Skeletal muscle cell (primary cell): ENCODE data around the genes NRAS and CSDE1.

DNA sequence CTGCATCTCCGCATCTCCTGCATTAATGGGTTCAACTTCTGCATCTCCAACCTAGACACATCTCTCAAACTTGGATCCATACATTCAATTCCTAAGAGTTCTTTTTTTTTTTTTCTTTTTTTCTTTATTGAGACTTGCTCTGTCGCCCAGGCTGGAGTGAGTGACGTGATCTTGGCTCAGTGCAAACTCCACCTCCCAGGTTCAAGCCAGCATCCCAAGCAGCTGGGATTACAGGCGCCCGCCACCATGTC is 18.8 kb downstream of the RSBN1 start:
- RRBS: no CpG with 5 or more reads among the region's 5 CpGs

DNA sequence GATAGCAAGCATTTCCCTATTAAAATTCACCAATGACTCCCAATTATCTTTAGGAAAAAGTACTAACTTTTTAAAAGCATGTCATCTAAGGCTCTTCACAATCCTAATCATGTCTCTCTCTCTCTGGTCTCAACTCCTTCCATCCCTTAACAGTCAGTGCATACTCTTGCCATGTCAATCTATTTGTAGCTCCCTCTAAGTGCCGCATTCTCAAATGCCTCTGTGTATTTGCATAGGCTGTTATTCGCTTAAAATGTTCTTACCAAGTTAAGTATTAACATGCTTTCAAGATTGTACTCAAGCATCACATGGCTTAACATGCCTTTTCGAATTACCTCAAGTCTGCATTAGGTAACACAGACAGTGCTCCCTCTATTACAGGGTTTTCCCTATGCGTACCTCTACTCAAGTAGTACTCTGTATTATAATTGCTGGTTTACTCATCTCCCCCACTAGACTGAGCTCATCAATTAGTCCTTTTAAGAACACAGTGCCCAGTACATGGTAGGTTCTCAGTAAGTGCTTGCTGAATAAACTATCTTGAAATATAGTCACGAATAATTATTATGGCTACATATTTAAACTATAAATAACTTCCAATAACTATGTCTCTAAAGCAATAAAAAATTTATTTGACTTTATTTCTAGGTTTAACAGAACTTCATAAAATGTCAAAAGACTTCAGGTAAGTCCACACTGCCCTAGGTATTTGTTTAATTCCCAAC is 17.8 kb downstream of the RSBN1 start:
- RRBS: no CpG with 5 or more reads among the region's 5 CpGs

- RRBS: no CpG with 5 or more reads among the region's 3 CpGs
Observed at GRCh38 chr1:113954460-113954987, 24.8 kb upstream of the OLFML3 start.

DNA sequence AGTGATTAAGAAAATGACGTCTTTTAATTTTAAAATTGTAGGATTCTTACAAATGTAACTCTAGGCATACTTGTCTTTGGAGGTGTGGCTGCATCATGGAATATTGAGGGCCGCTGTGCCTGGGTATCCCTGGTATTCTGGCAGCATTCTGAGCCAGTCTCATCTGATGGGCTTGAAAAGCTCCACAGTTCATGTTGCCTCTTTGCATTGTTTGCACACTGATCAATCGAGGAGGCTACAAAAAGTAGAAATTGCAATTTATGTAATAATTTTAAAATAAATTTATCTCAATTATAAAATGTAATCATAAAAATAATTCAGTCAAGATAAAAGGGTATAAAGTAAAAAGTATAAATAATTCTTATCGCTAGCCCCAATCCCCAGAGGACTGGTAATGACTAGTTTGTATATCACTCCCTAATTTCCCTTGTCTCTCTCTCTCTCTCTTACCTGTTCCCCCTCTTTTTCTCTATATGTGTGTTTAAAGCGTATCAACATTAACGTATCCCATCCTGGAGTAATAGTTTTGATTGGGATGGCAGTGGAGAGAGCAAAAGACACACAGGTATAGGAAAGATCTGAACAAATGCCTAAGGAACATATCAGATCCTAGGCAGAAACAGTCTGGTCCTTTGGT is 86.4 kb downstream of the TRIM33 start:
- RRBS: no CpG with 5 or more reads among the region's 6 CpGs

- RRBS: no CpG with 5 or more reads among the region's 9 CpGs
Observed at GRCh38 chr1:114565222-114565884, 16.1 kb downstream of the BCAS2 start.

DNA sequence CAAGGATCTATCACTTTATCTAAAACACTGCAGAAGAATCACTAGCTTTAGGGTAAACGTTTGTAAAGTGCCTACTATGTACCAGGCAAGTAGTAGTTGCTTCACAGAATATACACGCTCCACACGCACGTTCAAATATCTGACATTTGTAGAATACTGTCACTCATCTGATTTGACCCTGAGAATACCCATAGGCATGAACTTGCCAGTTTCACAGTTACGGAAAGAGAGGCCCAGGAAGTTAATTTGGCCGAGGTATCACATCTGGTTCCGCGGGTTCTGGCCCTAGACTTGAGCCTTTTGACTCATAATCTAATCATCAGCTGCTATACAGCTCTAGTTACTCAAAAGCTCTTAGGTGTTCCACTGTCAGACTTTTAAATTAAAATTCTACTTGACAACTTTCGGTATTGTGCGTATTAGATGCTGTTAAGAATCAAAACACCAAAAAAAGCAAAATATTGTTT is 724 bp downstream of the DENND2C start:
- RRBS: no CpG with 5 or more reads among the region's 10 CpGs

DNA sequence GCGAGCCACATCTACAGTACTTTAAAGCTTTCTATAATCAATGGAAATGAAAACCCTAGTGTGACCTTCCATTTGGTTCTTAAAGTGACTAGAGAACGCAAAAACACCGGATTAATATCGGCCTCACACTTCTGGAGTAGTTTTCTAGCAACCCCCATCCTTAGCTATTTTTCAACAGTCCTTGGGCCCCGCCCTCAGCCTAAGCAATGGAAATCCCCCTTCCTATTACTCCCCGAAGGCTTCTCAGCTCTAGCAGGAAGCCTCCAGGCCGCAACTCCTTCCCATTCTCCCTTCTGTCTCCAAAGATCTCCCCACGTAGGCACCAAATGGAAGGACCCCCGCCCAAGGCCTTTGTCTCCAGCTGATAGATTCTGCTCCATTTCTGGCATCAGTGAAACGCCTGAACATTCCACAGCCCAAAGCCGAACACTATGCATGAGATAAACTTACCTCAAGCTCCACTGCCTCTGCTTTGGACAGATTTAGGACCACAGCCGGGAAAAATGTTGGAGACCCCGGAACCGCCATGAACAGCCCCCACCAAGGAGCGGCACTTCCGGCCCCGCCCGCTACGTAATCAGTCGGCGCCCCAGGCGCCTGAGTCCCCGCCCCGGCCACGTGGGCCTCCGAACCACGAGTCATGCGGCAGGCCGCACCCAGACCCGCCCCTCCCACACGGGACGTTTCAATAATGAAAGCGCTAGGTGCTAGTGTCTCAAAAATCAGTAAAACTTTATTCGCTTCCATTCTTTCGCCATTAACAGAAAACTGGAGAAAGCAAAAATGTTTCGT is at the start of gene NRAS:
TSS of gene NRAS (minus strand) at position 564 of the 792 bp plus-strand sequence.
- RRBS: 2% methylated on average over 12 of the region's 36 CpGs

- RRBS: no CpG with 5 or more reads among the region's 31 CpGs
Observed at GRCh38 chr1:114757833-114758458, at the start of gene CSDE1. CSDE1 (minus strand) TSS chr1:114757984.

- RRBS: no CpG with 5 or more reads among the region's 10 CpGs
Observed at GRCh38 chr1:115134870-115135527, 45.7 kb upstream of the TSPAN2 start.

DNA sequence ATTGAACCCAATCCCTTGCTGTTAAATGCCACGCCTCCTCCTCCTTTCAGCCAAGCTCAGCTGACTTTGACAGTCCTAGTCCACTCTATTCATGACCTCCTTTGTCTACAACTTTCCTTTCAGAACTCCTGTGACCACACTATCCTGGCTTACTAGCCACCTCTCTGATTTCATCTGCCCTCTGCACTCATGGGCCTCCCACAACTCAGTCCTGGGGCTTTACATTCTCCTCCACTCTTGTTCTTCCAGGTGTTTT is 4.0 kb upstream of the NGF start:
- RRBS: no CpG with 5 or more reads among the region's 1 CpG

DNA sequence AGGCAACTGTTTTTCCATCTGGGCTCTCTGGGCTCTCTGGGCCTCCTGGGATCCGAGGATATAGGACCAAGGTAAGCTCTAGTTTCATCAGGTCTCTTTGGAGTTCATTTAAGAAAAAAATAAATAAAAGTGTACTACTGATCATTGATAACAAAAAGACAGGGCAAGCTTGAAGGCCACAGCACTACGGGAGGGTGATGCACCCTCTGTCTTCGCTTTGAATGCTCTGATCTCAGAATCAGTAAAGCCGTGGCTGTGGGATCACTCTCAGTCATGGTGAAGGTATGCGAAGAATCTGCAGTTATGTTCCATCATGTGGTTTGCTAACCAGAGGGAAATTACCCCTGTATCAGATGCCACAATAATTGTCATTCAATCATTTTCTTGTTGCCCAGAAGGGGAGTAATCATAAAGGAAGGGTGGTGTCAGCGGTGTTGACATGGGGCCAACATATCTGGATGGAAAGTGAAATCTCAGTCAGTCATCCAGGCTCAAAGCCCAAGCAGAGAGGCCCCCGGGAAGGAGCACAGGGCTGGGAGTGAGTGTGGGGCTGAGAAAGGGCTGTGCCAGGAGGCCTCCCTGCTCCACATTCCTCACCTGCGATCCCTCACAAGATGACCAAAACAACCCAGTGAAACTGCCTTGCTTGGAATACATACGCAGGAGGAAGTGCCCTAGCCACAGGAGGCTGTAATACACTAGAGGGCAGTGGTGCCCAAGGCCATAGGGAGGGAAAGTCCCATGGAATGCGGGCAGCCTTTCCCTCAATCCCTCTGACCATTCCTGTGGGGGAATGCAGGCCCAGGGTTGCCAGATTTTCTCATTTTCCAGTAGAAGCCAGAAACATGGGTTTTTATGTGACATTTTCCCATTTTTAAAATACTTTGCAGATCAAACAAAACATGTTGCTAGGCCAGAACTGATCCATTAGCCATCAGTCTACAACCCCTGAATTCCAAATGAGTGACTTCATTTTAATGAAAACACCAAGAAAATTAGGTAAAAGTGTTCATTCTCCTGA is 95.8 kb upstream of the VANGL1 start:
- RRBS: no CpG with 5 or more reads among the region's 10 CpGs

GRCh38 chr1:115650862-115651373 is 9.1 kb downstream of the VANGL1 start:
- RRBS: no CpG with 5 or more reads among the region's 5 CpGs

GRCh38 chr1:115654827-115655515 is 13.2 kb downstream of the VANGL1 start:
- RRBS: 40% methylated on average over 3 of the region's 16 CpGs

- RRBS: no CpG with 5 or more reads among the region's 5 CpGs
Observed at GRCh38 chr1:116122828-116123435, 11.7 kb downstream of the MAB21L3 start.

DNA sequence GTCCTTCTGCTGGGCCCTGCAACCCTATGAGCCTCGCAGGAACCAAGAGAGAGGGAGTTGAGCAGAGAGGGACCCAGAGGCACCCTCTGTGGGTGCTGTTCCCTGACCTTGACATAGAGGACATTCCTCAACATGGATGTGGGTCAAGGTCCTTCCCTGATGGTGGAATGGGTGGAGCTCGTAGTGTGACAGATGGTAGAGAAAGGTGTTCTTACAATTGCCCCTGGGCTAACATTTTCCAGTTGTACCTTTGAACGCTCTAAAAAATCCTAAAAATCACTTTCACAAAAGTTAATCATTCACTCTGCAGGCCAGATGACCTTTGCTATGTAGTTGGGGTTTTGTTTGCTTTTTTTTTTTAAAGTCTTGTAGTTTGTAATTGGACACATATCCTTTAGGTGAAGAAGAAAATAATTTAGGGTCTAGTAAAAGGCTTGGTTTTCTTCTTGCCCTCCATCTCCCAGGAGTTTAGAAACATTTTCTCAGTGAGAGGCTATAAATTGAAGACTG is 41.9 kb downstream of the MAB21L3 start:
- RRBS: no CpG with 5 or more reads among the region's 3 CpGs

DNA sequence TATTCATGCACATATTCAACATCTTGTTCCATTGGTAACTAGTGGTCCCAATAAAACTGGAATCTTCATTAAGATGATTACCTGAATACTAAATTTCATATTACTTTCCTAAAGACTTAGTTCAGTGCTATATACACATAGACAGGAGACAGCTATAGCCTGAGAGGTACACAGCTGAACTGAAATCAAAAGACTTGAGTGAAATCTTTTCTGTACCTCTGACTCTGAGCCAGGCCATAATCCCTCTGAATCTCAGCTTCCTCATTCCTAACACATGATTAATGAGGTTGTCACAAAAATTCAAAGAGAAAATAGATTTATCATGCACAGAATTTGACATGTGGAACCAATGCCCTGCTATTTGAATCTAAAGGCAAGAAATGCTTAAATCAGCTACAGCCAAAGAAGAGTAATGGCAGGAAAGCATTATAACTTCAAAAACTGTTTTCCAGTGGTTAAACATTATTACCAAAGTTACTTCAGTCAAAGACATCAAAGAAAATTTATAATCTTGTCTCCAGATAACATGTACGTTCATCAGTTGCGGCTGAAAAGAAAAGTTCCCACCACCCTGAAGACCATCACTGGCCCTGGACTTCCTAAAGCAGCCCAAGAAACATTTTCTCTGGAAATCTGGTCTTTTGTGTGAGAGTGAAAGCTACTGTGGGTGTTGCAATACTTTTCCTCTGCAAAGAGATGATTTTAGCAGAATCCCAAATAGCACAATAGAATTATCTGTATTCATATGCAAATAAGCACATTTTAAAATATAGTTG is 13.9 kb upstream of the ATP1A1 start:
- RRBS: no CpG with 5 or more reads among the region's 2 CpGs

GRCh38 chr1:116390495-116391051 is 17.5 kb downstream of the ATP1A1 start:
- RRBS: no CpG with 5 or more reads among the region's 1 CpG

- RRBS: 3% methylated on average over 6 of the region's 62 CpGs
Observed at GRCh38 chr1:116418019-116419122, 45.3 kb downstream of the ATP1A1 start.

- RRBS: no CpG with 5 or more reads among the region's 9 CpGs
Observed at GRCh38 chr1:116475849-116476327, 94.9 kb downstream of the CD58 start.

- RRBS: no CpG with 5 or more reads among the region's 8 CpGs
Observed at GRCh38 chr1:116503447-116504302, 67.2 kb downstream of the CD58 start.